Tibial nerve (tissue), 3 donors: ENCODE measurements around the gene MLXIPL.

DNA sequence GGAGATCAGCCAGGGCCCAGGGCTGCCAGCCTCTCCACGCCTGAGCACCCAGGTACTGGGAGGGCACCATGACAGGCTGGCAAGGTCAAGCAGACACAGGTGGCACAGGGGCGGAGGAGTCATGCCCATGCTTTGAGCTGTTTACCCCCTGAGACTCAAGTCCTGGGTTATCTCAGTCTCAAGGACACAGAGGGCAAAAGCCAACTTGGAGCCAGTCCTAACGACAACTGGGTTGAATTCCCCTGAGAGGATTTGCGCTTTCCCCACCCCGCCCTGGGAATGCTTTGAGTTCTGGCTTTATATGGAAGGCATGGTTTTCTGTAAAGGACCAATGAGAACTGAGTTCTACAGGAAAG is 8.2 kb downstream of the TRIM50 start:
- PRO-cap = no peak
- RAMPAGE, long total RNA, 3 experiments = no peak in any of the 3 experiments

GRCh38 chr7:73443890-73444345 is 10.3 kb downstream of the FZD9 start:
- PRO-cap = no peak
- RAMPAGE, long total RNA, 3 experiments = no peak in any of the 3 experiments

DNA sequence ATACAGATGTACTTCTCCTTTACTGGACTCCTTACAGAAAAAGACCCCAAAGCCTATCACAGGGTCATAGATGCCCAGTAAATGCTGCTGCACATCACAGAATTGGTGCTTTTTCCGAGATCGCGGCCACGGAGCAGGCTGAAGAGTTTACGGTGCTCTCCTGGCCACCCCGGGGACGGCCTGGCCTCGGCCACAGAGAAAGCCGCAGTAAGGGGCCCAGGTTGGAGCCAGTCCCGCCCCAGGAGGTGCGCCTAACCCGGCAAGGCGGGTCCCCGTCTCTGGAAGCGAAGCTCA is 442 bp downstream of the TBL2 start:
- PRO-cap = no peak
- RAMPAGE, long total RNA, 3 experiments = no peak in any of the 3 experiments

- PRO-cap = unidirectional peak, minus-strand start at chr7:73624522
- RAMPAGE, long total RNA, 3 experiments = start-site peak on the minus strand in 2 of 3 experiments, at chr7:73624515-73624527 at its widest, 36 to 90 reads per replicate
Measured at GRCh38 chr7:73623961-73624804, at the start of gene MLXIPL. Gene MLXIPL, minus strand, starts transcription at chr7:73624522.

GRCh38 chr7:73699760-73700404 is 16.5 kb downstream of the BUD23 start:
- PRO-cap = no peak
- RAMPAGE, long total RNA, 3 experiments = no peak in any of the 3 experiments

DNA sequence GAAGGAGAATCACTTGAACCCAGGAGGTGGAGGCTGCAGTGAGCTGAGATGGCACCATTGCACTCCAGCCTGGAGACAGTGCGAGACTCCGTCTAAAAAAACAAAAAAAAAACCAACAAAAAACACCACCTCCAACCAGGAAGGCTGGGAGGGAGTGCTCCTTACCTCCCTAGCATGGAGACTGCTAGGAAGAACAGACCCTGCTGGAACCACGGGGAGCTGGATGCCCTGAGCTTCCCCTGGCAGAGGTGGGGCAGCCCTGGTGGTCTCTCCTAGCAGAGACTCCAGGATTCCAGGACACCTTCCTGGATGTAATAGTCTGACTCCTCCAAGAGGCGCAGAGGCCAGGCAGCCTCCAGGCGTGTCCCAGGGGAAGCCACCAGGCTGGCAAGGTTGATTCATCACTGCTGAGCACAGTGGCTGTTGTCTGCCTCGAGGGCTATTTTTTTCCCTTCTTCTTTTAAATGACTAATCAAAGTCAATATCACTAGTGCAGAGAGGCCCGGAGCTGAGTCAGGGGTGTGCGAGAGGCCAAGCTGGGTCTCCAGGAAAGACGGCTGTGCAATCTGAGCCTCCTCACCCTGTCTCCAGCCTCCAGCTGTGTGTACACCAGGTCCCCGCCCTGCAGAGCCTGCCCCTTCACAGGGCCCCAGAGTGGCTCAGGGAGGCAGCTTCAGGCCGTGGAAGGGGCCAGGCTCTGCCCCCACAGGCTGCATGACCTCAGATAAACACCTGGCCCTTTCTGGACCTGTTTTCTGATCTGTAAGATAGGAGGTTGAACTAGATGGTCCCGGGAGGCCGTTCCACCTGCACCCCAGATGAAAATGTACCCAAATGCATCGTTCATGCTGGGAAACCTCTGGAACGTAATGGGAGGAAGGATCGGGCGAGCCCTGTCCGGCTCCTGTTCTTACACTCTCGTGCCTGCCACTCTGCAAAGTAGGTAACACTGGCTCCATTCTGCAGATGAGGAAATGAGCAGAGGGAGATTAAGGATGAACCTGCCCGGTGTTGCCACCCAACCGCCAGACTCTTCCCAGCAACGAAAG is 3.8 kb downstream of the STX1A start:
- PRO-cap = no peak
- RAMPAGE, long total RNA, 3 experiments = no peak in any of the 3 experiments

GRCh38 chr7:73717984-73718427 is 1.5 kb downstream of the STX1A start:
- PRO-cap = no peak
- RAMPAGE, long total RNA, 3 experiments = no peak in any of the 3 experiments

- PRO-cap = no peak
- RAMPAGE, long total RNA, 3 experiments = no peak in any of the 3 experiments
Measured at GRCh38 chr7:73740746-73741286, 2.2 kb upstream of the ABHD11 start.

DNA sequence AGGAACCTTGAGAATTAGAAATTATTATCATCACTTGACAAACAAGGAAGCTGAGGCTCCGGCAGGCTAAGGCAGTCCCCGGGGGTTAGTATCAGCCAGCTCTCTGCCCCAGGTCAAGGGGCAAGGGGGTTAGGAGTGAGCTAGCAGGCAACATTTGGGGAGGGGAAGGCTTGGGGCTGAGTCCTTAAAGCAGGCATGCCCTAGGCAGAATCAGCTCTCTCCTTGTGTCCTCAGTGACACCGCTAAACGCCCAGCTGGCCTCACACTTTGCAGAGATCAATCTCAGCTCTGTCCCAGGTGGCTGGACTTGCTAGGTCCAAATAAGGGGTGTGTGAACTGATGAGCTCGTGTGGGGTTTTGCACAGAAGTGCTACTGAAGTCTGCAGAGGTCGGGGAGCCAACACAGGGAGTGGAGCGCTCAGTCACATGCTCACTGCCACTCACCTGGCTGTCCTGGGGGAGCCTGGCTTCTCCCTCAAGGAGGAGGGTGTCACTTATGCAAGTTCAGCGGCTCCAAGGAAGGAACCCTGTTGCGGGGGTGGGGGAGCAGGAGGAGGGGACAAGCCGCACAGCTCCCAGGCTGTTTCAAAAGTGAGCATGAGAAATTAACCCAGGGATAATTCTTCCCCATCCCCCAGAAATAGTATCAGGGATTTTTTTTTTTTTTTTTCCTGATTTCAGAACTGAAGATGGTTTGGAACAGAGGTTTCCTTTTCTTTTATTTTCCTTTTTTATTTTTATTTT is 2.0 kb downstream of the ELN start:
- PRO-cap = no peak
- RAMPAGE, long total RNA, 3 experiments = no peak in any of the 3 experiments

DNA sequence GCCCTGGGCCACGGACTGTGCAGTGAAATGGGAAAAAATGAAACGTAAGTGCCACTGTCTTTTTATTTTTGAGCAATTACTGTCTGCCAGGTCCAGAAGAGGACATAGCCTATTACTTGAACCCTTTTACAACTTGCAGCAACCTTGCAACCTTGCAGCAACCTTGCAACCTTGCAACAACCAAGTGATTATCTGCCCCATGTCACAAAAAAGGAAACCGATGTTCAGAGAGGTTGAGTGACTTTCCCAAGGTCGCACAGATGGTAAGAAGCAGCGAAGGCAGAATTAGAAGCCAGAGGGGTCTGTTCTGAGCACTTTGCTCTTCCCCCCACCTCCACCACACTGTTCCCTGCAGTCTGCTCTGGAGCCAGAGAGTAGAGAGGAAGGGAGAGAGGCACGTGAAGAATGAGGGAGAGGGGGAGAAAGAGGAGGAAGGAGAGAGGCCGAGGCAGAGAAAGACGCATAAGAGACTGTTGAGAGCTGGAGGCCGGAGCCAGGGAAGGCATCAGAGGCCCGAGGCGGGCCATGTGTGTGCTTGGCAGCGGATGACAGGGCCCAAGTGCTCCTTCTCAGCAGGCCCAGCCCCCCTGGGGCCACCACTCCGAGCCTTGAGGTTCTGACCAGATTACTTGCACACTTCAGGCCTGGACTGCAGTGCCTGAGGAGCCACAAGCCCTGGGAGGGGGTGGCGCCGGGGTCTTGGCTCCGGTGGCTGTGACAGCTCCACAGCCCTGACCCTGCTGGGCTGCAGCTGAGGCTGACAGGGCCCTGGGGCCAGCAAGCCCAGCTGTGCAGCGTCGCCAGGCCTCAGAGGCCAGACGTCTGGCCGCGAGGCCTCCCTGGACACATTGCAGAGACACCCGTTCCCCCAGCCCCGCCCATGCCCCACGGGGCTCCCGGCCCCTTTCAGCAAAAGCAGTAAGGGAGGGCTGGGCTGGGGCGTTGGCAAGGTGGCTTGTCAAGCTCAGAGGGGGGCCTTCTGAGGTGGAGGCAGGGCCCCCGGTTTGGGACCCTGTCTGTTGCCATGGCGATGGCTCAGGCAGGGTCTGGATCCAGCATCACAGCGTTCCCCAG is 5.3 kb downstream of the ELN start:
- PRO-cap = no peak
- RAMPAGE, long total RNA, 3 experiments = no peak in any of the 3 experiments

DNA sequence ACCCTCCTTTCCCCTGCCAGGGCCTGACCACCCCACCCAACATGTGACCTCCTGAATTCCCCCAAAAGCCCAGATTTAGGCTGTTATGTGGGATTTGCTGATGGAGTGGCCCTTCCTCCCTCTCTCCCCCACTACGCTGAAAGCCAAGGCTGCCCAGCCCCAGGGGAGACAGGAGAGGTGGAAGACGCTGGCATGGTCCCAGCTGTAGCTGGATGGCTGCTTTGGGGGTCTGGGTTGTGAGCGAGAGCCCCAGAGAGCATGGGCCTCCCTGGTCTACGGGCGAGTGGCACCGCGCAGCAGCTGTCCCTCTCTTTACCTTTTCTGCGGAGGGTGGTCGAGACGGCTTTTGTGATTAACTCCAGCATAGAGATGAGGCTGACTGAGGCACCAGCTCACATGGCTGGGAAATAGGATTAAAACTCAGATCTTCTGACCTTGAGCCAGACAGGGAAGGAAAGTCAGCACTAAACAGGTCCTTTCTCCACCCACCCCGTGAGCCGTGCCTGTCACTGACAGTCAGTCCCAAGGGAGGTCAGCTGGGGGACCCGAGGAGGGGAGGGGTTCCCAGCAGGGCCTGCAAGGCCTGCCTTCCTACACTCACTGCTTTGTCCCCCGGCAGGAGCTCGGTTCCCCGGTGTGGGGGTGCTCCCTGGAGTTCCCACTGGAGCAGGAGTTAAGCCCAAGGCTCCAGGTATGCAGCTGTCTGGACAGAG is 16.8 kb downstream of the ELN start:
- PRO-cap = no peak
- RAMPAGE, long total RNA, 3 experiments = no peak in any of the 3 experiments

DNA sequence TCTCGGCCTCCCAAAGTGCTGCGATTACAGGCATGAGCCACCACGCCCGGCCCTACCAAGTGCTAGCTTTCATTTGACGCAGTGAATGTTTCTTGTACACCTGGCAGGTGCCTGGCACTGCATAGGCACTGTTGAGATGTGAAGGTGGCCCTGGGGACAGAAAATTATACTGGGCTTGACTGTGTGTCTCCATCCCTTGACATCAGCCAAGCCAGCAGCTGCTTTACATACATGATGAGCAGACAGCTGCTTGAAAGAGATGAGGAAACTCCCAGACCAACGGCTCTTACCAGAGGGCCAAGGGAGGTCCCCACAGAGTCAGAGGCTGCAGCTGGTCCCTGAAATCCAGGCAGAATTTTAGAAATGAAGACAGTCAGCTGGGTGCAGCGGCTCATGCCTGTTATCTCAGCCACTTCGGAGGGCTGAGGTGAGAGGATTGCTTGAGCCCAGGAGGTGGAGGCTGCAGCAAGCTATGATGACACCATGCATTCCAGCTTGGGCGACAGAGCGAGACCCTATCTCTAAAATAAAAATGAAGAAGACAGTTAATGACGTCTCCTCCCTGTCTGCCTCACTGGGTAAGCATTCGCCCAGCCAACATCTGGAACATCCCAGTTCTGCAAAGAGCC is 17.5 kb downstream of the LIMK1 start:
- PRO-cap = no peak
- RAMPAGE, long total RNA, 3 experiments = no peak in any of the 3 experiments

DNA sequence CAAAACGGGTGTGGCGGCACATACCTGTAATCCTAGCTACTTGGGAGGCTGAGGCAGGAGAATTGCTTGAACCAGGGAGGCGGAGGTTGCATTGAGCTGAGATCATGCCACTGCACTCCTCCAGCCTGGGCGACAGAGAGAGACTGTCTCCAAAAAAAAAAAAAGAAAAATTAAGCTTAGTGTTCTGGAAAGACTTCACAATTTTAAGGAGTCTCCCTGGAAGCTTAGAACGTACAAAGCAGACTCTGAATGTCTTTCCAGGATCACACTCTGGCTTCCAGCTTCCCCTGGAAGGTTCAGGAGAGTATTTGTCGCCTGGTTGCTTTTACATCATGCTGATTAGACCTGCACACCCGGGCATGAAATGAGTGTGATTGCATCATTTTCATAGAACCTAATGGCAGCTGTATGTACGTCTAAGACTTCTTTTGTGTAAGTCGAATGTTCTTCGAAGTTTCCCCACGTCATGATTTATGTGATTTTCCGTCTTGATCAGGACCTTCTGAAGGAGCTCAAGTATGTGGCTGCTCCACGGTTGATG is 4.3 kb downstream of the EIF4H start:
- PRO-cap = no peak
- RAMPAGE, long total RNA, 3 experiments = no peak in any of the 3 experiments

DNA sequence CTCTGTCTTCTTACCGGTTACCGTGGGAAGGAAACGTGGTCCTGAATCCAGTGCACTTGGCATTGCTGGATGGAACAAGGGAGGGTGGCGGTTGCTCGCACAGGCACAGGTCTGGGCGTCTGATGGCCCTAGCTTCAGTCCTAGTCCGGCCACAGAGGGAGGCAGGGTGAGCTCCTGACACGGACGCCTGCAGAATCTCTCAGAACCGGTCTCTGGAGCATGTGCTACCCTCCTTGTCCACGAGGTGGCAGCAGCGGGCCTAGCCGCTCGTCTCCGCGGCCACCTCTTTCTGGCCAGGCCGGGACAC is 3.3 kb upstream of the LAT2 start:
- PRO-cap = no peak
- RAMPAGE, long total RNA, 3 experiments = no peak in any of the 3 experiments

DNA sequence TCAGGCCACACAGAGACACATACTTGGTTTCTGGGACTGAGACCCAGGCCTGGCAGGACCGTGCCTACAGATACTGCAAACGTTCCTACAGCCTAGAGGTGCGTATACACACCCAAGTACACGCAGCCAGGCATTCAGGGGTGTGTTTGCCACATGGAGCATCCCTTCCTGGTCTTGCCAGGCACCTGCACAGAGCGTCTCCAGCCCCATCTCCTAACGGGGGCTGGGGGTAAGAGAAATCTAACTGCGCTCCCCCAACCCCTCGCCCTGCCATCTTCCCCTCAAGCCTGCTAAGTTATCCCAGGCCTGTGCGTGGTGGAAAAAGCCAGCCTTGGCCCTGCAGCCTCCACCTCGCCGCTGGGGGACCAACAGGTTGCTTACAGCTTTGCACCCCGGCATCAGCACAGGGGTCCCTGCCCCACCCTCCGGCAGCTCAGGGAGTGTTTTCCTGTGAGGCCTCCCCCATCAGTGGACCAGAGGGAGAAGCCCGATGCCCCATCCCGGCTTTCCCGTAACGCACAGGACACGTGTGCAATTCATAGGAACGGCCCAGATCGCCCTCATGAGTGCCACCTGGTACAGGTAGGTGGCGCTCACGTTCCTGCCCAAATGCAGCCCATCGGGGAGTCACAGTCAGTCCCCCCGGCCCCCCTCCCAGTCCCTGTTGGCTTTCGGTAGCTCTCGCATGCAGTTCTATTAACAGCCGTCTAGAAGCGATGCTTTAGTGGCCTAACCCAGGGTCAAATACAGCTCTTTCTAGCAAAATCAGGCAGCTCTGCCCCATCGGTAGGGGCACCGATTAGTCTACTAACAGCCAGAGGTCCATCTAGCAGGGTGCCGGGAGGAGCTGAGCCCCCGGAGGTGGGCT is 48.6 kb upstream of the GTF2IRD1 start:
- PRO-cap = no peak
- RAMPAGE, long total RNA, 3 experiments = no peak in any of the 3 experiments

- PRO-cap = bidirectional peak, plus-strand start at chr7:74453176, minus-strand start at chr7:74453000
- RAMPAGE, long total RNA, 3 experiments = no peak in any of the 3 experiments
Measured at GRCh38 chr7:74452916-74453264, 816 bp upstream of the GTF2IRD1 start.

- PRO-cap = no peak
- RAMPAGE, long total RNA, 3 experiments = no peak in any of the 3 experiments
Measured at GRCh38 chr7:74476519-74477121, 22.9 kb downstream of the GTF2IRD1 start.

DNA sequence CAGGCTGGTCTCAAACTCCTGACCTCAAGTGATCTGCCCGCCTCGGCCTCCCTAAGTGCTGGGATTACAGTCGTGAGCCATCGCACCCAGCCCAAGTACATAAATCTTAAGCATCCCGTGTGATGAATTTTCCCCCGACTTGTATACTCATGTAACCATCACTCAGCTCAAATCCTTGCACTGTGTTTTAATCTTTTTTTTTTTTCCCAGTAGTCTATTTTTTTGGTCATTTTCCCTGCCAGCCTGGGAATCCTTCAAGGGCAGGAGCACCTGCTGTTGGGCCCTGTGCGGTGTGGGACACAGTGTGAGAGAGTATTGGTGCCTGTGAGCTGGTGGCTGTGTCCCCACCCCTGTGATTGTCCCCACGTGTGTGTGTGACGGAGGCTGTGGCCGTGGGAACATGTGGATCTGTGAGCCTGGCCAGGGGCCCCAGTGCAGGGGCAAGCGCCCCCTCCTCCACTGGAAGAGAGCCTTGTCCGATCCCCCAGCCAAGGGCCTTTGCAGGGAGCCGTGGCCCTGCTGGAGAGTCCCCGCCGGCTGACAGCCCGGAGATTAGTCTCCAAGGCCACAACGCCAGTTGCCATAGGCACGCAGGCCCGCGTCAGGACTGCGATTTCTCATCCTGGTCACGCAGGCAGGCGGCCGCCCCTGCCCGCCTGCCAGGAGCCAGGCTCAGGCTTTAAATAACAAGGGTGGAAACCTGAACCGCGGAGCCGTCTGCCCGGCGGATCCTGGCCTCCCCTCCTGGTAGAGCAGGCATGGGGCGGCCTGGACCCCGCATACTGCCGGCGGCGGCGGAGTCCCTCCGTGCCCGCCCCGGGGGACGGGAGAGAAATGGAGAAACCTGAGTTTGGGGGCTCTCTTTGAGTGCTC is 26.5 kb downstream of the GTF2IRD1 start:
- PRO-cap = bidirectional peak, plus-strand start at position 612 of the sequence, minus-strand start at position 358 of the sequence
- RAMPAGE, long total RNA, 3 experiments = no peak in any of the 3 experiments

GRCh38 chr7:74492696-74492895 is 38.9 kb downstream of the GTF2IRD1 start:
- PRO-cap = no peak
- RAMPAGE, long total RNA, 3 experiments = no peak in any of the 3 experiments

GRCh38 chr7:74505400-74505830 is 51.7 kb downstream of the GTF2IRD1 start:
- PRO-cap = no peak
- RAMPAGE, long total RNA, 3 experiments = no peak in any of the 3 experiments